Temporal lobe (tissue), 2 donors: ENCODE measurements around a stretch of chr5.

DNA sequence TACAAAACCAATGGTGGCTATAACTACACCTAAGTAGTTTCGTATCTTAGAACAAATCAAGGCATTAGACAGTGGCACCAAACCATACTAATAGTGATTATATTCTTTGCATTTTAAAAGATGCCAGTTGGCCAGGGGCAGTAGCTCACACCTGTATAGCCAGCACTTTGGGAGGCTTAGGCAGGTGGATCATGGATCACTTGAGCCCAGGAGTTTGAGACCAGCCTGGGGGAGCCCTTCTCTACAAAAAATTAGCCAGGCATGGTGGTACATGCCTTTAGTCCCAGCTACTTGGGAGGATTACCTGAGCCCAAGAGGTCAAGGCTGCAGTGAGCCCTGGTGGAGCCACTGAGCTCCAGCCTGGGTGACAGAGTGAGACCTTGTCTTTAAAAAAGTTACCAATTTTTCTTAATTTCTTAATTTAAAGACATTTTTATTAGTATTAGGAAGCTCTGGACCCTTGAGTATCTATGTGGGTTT, 6.5 kb downstream of the UBE2B start:
- RAMPAGE, long total RNA: no peak

DNA sequence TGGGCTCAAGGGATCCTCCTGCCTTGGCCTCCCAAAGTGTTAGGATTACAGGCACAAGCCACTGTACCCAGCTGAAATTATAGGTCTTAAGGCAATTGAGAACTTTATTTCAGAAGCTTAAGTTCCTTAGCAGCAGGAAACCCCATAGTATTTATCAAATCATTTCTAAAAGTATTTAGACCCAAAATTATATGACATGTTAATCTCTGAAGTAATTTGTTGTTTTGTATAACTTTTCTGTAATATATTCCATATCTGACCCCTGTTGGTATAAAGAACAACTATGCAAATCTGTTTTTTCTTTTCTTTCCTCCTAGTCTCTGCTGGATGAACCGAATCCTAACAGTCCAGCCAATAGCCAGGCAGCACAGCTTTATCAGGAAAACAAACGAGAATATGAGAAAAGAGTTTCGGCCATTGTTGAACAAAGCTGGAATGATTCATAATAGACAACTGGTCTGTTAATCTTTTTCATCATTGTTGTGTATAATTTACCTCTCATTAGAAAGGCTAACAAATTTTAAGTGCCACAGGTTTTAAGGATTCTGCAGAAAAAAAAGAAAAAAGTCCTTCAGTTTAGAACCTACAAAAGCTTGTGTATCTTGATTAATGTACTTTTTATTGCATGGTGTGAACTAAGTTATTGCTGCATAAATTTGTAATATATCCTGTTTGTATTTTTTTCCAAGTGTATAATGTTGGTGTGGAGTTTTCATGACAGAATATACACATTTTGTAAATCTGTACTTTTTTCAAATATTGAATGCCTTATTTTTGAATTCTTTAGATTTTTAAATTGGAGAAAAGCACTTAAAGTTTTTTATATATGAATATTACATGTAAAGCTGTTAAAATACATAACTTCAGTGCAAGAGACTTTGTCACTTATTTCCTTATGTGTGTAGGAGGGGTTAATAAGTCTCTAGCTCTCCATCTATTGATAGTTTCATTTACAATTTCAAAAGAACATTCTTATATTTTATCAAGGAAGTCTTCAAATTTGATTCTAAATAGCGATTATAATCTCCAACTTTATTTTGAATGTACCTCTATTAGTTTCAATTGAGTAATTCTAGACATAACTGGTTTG, 18.9 kb downstream of the UBE2B start:
- RAMPAGE, long total RNA: no peak

DNA sequence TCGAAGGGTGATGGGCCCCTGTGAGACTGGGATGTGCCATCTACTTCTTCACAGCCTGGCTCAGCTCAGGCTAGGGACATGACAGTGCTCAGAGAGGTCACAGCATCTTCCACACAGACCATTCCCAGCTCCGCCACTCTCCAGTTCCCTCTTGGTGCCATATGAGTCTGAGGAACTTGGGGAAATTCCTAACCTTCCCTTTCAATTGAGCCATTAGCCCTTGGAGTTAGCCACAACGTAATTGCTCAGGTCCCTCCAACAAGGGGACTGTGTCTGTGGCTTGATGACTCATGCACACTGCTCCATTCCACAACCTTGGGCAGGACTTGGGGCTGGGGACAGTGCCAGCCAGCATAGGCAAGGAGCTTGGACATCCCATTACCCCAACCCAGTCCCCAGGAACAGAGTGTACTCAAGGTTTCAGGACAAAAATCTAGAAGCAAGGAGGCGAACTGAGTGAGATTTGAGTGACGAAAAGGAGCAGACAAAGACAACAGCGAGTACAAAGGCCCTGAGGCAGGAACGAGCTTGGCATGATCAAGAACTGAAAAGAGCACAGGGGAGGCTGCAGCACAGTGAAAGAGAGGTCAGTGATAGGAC, 16.2 kb upstream of the JADE2 start:
- RAMPAGE, long total RNA: no peak

- RAMPAGE, long total RNA: no peak
These were observed 488 bp upstream of the JADE2 start for GRCh38 chr5:134524771-134525592.

GRCh38 chr5:134526357-134527338, 1.2 kb downstream of the JADE2 start:
- RAMPAGE, long total RNA: no peak

- RAMPAGE, long total RNA: no peak
These were observed 18.5 kb downstream of the JADE2 start for GRCh38 chr5:134543747-134544625.

DNA sequence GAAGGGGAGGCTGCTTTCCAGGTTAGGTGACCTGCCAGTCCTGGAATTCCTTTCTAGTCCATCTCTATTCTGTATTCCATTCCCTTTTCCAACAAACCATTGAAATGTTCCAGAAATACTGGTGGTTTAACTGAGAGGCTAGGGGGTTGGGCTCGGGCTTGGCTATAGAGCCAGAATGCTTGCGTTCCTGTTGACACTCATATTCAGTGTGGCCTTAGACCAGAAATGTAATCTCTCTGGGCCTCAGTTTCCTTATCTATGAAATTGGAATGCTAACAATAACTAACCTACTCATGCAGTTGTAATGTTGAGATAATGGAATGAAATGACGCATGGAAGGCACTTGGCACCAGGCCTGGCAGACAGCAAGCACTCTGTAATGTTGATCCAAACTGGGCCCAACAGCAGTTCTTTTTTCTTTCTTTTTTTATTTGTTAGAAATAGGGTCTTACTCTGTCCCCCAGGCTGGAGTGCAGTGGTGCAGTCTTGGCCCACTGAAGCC, 26.8 kb downstream of the JADE2 start:
- RAMPAGE, long total RNA: no peak

GRCh38 chr5:134577774-134578117, 52.3 kb downstream of the JADE2 start:
- RAMPAGE, long total RNA: no peak

DNA sequence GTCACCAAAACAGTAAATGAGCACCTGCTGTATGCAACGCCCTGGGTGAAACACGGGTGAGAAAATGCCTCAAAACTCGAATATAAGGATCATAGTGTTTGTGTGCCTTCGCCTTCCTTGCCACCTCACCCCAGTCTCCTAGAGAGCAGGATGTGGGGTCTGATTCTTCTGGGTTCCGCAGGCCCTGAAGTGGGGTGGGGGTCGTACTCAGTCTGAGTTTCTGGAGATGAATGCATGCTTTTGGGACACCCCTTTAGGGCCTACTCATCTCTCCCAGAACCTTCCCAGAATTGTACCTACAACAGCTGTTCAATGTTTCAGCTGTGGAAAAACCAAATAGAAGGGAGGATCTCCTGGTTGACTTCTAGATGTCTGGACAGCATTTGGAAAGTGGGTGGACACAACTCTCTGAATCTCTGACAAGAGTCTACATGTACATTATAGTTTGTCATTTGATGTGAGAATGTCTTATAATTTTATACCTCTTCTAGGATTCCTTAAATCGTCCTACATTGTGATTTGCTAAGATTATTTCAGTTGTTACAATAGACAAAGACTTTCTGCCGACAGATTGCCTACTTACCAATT, 889 bp downstream of the SEC24A start:
- RAMPAGE, long total RNA: no peak

DNA sequence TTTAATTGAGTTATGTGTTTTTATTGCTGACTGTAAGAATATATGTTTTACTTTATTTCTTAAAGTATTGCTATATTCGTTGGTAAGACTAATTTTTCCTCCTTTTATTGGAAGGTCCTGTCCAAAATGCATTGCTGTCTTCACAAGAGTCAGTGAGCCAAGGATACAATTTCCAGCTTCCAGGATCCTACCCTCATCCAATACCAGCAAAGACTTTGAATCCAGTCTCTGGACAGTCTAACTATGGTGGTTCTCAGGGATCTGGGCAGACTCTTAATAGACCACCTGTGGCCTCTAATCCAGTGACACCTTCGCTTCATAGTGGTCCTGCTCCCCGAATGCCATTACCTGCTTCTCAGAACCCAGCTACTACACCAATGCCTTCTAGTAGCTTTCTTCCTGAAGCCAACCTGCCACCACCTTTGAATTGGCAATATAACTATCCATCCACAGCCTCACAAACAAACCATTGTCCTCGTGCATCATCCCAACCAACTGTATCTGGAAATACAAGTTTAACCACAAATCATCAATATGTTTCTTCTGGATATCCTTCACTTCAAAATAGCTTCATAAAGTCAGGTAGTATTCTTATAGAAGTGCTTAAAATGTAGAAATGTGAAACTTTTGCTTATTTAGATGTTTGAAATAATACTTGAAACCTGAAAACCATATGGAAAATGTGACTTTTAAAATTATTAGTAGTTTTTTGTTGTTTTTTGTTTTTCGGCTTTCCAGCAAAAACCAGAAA, 12.6 kb downstream of the SEC24A start:
- RAMPAGE, long total RNA: no peak

- RAMPAGE, long total RNA: no peak
These were observed 26.4 kb downstream of the SEC24A start for GRCh38 chr5:134674635-134675640.

- RAMPAGE, long total RNA: no peak
These were observed 22.7 kb downstream of the PCBD2 start for GRCh38 chr5:134927415-134928235.

DNA sequence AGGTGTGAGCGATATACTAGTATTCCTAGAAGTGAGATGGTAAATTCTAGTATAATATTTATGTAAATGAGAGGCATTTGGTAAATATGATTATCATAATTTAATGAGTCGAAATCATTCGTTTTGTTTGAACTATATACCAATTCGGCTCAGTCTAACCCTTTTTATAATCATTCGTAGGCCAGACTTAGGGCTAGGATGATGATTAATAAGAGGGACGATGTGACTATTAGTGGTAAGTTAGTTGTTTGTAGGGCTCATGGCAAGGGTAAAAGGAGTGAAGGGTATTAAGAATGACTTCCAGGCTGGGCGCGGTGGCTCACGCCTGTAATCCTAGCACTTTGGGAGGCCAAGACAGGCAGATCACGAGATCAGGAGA, 23.3 kb downstream of the PCBD2 start:
- RAMPAGE, long total RNA: no peak

GRCh38 chr5:134968060-134968628, 437 bp downstream of the CATSPER3 start:
- RAMPAGE, long total RNA: no peak

- RAMPAGE, long total RNA: no peak
These were observed 12.1 kb downstream of the MACROH2A1 start for GRCh38 chr5:135386970-135387353.

- RAMPAGE, long total RNA: no peak
These were observed 592 bp upstream of the CXCL14 start for GRCh38 chr5:135579321-135579844.

DNA sequence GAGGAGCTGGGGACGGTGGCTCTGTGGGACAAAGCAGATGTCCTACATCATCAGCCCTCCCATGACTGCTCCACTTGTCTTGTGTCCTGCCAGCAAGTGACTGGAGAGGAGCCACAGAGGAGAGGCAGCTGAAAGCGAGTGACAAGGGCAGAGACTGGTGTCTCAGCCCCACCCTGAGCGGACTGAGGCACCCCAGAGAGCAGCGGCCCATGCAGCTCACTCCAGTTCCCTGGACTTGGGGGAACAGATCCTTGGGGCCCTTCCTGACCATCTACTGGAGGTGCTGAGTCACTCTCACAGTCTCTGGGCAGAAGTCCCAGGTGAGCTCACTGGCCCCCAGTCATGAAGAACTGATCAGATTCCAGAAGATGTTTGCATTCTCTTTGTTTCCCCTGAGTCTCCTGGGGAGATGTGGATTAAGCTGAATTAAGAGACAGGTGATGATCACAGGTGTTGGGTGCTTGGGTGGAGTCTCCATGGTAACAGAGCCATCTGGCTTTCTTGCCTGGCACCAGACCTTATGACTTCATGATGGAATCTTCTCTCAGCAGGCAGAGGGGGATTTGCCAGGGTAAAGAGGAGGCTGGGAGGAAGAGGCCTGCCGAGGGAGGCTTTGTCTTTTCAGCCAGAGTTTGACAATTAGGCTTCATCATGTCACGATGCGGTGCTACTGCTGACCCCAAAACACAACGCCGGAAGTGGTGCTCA, 13.1 kb upstream of the SLC25A48 start:
- RAMPAGE, long total RNA: no peak

DNA sequence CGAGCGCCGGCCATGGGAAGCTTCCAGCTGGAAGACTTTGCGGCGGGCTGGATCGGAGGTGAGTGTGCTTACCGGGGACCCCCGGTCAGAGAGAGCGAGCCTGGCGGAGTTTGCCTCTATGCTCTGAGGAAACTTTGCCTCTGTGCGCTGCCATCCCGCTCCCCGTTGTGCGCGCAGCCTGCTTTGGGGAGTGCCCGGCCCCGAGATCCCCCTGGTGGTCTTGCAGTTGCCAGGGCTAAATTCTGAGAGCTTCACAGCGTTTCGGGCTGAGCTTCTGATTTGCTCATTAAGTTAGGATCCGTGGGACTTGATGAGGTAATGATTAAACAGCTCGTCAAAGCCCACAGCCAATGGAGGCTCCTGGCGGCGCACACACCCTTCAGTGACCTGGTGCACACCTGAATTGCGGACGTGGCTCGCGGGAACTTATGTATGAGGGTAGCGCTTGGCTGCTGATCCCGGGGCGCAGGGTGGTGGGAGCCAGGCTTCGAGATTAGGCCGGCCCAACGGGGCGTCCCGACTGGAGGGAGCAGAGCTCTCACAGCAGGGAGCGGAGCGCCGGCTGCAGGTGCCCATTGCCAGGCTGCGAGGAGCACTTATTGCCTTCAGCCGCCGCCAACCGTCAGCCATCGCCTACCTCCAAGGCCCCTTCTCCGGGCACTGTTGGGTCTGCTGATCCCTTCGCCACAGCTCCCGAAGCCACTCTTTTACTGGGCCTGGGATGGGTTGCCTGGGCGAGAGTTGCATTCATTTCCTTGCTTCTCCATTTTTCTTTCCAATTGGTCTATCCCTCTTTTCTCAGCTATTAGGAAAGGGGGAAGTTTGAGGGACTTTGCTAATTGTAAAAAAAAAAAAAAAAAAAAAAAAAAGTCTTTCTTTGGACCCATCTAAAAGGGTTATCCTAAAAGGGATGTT, 630 bp downstream of the SLC25A48 start:
- RAMPAGE, long total RNA: no peak

- RAMPAGE, long total RNA: no peak
These were observed 10.0 kb upstream of the TGFBI start for GRCh38 chr5:136018744-136019224.

- RAMPAGE, long total RNA: no peak
These were observed 4.9 kb downstream of the TGFBI start for GRCh38 chr5:136033684-136034089.